ENCODE data around the genes BORCS8 and CILP2.

DNA sequence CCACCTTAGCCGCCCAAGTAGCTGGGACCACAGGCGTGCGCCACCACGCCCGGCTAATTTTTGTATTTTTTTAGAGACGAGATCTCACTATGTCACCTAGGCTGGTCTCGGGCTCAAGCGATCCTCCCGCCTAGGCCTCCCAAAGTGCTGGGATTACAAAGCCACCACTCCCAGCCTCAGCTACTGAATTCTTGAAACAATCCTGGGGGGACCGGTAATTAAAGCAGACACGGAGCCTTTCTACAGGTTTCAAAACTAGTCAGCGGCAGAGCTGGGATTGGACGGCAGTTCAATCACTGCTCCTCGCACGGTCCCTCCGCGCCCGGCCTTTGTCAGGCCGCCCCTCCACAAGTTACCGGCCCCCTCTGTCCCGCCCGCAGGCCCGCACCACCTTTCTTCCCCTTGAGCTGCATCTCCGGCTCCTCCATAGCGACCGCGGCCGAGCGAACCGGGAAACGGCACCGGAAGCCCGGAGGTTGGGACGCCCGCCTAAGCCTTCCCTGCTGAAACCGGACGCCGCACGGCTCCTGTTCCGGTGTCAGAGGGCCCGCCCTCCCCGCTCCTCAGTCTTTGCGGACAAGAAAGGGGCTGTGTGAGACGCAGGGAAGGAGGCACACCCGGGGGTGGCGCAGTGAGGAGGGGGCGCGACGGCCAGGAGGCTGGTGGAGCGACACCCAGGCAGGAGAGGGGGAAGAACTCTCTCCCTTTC, at the start of gene BORCS8:
BORCS8 (minus strand) TSS at position 463 of the 709 bp plus-strand sequence.
- PRO-cap: bidirectional peak, plus-strand start at position 579 of the sequence, minus-strand start at position 441 of the sequence

- PRO-cap: no peak
These were observed 820 bp downstream of the NR2C2AP start for GRCh38 chr19:19202393-19202795.

DNA sequence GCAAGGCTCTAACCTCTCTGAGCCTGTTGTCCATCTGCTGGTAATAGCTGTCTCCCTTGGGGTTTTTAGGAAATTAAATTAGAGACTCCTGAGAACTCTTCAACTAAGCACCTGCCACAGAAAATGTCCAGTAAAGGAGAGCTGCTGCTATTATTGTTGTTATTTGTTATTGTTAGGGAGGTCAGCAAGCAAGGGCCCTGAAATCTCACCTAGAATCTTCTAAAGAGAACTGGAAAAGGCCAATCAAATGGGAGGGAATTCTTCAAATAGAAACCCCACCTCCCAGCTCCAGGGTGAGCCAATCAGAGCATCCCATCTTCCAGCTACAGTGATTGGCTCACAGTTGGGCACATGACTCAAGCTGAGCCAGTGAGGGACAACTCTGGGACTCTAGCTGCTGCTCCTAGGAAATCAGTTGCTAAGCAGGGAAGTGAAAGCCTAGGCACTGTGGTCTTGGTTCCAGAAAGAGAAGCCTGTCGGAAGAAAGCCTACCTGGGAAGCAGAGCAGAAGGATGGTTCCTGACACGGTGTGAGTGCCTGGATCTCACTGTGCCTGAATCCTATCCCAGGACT, 2.9 kb downstream of the HAPLN4 start:
- PRO-cap: unidirectional peak, plus-strand start at position 414 of the sequence; unidirectional peak, plus-strand start at position 445 of the sequence

- PRO-cap: no peak
These were observed 34.3 kb upstream of the GATAD2A start for GRCh38 chr19:19371102-19371603.

DNA sequence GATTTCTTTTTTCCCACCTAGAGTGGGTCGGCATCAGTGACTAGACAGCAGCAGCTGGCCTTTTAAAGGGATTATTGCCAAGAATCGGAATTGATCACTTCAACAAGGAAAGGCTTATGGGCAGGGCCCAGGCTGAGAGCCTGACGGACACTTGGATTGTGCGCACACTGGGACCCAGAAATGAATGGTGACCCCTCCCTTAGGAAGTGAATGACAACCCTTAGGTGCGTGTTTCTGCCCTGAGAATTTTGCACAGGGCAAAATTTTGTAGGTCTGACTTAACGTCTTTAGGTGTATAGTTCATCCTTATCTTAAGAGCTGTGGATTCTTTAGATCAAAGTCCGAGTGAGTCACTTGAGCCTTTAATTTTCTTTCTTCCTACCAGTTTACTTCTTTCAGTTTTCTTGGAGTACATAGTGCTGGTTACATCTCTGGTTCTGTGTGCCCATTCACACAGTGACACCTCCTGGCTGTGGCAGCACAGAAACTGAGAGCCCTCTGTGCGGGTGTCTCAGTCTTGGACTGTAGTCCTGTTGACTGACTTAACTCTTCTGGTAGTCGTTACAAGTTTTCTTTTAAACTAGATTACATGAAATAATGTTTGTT, 1.3 kb downstream of the GATAD2A start:
- PRO-cap: bidirectional peak, plus-strand start at position 3 of the sequence, minus-strand start outside the sequence

GRCh38 chr19:19429105-19429643, 23.7 kb downstream of the GATAD2A start:
- PRO-cap: no peak

DNA sequence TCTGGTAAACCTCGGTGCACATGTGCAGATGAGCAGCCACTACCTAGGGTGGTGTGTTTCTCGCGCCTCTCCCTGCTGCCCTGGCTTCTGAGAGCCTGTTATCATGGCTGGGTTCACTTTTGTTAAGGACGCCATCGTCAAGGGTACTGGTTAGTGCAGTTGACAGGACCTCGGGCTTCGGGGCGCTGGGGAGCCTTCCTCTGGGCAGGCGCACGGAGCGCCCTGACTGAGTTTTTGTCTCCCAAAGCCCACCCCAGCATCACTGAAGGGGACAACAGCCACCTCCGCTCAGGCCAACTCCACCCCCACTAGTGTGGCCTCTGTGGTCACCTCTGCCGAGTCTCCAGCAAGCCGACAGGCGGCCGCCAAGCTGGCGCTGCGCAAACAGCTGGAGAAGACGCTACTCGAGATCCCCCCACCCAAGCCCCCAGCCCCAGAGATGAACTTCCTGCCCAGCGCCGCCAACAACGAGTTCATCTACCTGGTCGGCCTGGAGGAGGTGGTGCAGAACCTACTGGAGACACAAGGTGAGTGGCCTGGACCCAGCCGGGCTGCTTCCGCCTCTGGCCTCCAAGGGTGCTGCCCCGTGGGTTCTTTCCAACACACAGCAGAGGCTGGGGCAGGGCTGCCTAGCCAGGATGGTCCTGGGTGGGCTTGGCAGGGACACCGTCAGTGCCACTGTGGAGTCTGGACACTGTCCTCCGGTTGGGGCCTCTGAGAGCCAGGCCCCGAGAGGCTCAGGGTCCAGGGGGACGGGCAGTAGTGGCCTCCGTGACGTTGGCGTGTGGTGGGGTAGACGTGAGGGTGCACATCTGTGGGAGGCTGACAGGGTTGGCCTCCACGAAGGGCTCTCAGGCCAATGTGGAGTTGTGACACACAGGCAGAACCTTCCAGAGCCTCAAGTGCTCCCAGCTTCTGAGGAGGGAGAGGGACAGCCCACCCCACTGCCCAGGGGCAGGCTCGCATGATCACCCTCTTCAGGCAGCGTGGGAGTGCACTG, 16.9 kb downstream of the TSSK6 start:
- PRO-cap: no peak

- PRO-cap: bidirectional peak, plus-strand start at chr19:19538265, minus-strand start at chr19:19538340
These were observed at the start of gene CILP2 for GRCh38 chr19:19537623-19538544. CILP2 (plus strand) TSS chr19:19538265.

DNA sequence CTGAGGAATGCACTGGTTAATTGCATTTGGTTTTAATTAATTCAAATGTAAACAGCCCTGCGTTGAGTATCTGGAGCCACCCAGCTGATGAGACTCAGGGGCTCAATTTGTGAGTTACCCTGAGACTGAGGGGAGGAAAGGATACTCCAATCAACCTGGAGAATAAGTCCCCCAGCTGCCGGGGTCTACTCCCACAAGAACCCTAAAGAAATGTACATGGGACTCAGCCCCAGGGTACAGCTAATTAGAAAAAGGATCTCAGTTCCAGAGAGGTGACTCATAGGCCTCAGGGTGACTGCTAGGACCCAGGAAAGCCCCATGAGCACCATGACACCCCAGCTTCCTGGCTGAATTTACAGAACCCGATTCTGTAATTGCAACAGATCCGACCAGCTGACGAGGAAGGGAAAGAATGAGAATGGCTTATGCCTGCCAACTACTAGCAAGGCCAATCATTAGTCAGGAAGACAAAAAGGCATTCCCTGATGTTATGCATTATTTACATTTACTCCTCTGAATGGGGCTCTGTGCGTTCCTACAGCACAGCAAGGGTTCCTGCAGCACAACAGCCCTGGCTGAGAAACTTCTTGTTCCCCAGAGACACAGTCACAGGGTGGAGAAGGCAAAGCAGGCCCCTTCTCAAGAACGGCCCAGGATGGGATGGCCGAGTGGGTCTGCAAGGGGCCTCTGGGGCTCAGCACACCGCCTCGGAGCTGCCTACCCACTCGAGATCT, 27.4 kb downstream of the PBX4 start:
- PRO-cap: no peak

DNA sequence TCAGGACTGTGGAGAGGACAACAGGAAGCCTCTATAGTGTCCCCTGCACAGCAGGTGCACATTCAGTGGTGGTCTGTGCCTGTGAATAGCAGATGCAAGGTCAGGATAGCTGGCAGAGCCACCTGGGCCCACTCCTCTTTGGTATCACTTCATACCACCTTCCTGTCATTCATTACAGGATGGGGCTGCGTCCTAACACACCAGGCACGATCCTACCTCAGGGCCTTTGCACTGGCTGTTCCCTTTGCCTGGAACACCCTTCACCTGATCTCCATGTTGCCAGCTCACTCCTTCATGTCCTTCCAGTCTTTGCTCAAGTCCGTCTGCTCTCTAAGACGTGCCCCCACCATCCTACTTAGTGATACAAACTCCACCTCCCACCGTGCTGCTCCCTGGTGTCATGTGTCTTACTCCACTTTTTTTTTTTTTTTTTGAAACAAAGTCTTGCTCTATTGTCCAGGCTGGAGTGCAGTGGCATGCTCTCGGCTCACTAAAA, 4.7 kb upstream of the LPAR2 start:
- PRO-cap: no peak

DNA sequence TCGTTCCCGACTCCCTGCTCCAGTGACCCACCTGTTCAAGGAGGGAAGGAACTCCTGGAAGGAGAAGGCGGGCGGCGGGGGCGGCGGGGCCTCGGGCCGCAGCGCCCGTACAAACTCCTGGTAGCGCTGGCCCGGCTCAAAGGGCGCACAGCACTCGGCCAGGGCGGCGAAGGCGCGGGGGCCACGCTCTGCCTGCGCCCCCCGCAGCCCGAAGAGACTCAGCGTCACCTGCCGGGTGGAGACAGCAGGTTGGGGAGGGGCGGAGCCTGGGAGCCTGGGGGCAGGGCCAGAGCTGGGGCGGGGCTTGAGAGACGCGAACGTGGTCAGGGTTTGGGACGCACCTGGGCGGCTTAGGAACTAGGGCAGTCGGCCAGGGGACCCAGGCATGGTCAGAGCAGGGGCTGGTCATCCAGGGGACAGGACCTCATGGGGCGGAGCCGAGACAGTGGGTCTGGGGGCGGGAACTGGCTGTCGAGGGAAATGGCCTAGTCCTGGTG, 6.1 kb downstream of the GMIP start:
- PRO-cap: bidirectional peak, plus-strand start at position 365 of the sequence, minus-strand start at position 216 of the sequence

GRCh38 chr19:19639915-19640624, 3.4 kb downstream of the GMIP start:
- PRO-cap: no peak

- PRO-cap: no peak
These were observed 9.7 kb downstream of the ATP13A1 start for GRCh38 chr19:19653631-19654337.

GRCh38 chr19:19681134-19681869, 12.7 kb downstream of the ZNF101 start:
- PRO-cap: no peak

DNA sequence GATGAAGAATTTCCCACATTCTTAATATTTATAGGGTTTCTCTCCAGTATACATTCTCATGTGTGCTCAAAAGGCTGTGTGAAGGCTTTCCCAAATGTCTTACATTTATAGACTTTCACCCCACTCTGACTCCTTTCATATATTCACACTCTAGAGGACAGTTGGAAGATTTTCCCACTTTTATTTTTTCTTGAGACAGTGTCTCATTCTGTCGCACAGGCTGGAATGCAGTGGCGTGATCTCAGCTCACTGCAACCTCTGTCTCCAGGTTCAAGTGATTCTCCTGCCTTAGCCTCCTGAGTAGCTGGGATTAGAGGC, 22.4 kb downstream of the ZNF14 start:
- PRO-cap: no peak

GRCh38 chr19:19817069-19817764, 4.3 kb downstream of the ZNF506 start:
- PRO-cap: no peak

- PRO-cap: unidirectional peak, plus-strand start at chr19:20660530; bidirectional peak, plus-strand start at chr19:20660762, minus-strand start at chr19:20660665
These were observed 909 bp downstream of the ZNF626 start for GRCh38 chr19:20660394-20660930.

DNA sequence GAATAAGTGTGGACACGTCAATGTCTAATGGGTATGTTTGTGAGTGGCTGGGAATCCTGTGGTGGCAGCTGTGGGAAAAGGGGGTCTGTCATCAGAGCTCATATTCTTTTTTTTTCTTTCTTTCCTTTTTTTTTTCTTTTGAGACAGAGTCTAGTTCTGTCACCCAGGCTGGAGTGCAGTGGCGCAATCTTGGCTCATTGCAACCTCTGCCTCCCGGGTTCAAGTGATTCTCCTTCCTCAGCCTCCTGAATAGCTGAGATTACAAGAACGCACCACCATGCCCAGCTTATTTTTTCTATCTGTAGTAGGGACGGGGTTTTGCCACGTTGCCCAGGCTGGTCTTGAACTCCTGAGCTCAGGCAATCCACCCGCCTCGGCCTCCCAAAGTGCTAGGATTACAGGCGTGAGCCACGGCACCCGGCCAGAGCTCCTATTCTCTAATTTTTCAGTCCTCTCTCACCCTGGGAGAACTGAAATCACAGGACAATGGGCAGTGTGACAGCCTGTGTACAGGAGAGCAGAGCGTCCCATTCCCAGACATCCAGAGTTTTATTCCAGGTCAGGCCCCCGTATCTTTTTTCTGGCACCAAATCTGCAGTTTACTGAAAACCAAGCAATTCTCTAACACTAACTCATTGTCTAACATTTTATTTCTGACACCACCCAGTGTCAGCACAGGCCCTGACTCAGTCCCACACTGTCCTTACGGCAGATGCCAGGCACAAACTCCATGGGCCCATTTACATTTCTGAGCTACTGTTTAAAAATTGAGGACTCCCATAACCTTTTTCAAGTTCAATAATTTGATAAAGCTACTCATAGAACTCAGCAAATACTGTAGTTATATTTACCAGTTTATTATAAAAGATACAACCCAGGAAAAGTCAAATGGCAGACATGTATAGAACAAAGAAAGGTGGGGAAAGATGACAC, 6.8 kb downstream of the ZNF708 start:
- PRO-cap: no peak

- PRO-cap: no peak
These were observed 44.0 kb downstream of the ZNF493 start for GRCh38 chr19:21440858-21441467.

DNA sequence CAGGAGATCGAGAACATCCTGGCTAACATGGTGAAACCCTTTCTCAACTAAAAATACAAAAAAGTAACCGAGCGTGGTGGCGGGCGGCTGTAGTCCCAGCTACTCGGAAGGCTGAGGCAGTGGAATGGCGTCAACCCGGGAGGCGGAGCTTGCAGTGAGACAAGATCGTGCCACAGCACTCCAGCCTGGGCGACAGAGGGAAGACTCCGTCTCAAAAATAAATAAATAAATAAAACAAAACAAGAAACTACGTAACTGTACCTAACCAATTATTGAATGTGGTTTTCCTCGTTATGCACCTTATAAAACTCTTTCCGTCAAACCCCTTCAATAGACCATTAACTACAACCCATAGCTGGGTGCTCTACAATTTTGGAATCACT, 779 bp downstream of the ZNF208 start:
- PRO-cap: no peak

All from H9 (cell line).